Metastatic Pancreatic Carcinoma in the Ovary (tissue), 1 donor: ENCODE measurements around the gene MRPL18.

- PRO-cap: no peak
Observed at GRCh38 chr6:158783299-158784232, 35.6 kb downstream of the EZR start.

- PRO-cap: no peak
Observed at GRCh38 chr6:158807479-158808776, 11.2 kb downstream of the EZR start.

GRCh38 chr6:158907783-158908444 lies 88.7 kb upstream of the EZR start:
- PRO-cap: no peak

GRCh38 chr6:158923808-158924588 lies 76.0 kb downstream of the RSPH3 start:
- PRO-cap: unidirectional peak, plus-strand start at chr6:158924427

DNA sequence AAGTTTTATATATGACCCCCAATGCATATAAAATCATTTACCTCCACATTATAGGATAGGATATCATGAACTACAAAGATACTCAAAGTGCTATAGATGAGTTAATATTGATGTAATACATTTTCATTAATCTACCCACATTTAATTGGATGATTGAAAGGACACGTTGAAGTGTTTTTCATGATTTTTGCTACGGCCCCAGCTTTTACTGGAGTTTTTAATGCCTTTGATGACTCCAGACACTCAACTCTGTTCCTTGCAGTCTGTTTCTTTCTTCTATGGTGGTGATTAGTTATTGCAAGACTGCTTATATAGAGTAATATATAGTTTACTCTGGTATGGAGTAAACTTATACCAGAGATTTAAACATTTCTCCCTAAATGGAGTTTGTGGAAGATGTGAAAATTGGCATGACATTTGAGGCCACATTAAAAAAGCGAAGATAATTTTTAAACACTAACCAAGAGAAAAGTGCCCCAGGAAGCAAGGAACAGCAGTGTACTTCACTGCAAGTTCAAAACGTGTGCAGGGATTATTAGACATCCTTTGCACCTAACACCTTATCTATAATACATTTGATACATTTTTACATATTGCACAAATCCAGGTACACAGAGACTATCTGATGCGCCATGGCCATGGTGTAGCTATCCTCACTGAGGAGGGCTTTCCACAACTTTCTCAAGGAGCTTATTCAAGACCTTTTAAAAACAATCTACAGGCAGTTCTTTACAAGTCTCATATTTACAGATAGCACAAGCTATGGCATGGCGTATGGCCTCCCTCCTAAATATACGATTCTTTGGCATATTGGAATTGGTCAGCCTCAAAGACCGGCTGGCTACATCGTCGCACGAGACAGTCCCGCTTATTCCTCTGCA lies 9.5 kb downstream of the TAGAP start:
- PRO-cap: no peak

GRCh38 chr6:159043255-159043875 lies 1.4 kb downstream of the TAGAP start:
- PRO-cap: no peak

GRCh38 chr6:159056962-159057267 lies 12.1 kb upstream of the TAGAP start:
- PRO-cap: no peak

DNA sequence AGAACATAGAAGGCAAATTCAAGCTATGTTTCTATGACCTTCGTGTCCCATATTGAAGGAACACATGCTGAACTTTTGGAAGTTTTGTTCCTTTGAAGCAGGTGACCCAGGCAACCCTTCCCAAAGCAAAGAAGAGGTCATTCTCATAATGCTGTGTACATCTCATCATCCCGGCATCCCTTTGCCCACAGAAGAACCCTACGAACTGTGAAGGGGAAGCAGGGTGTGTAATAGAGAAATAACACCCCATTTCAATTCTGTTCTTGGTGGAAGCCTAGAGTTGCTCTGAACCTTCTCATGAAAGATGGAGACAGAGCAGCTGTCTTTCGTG lies 19.0 kb upstream of the TAGAP start:
- PRO-cap: no peak

GRCh38 chr6:159064327-159064940 lies 19.6 kb upstream of the TAGAP start:
- PRO-cap: no peak

GRCh38 chr6:159076944-159077503 lies 32.2 kb upstream of the TAGAP start:
- PRO-cap: no peak

DNA sequence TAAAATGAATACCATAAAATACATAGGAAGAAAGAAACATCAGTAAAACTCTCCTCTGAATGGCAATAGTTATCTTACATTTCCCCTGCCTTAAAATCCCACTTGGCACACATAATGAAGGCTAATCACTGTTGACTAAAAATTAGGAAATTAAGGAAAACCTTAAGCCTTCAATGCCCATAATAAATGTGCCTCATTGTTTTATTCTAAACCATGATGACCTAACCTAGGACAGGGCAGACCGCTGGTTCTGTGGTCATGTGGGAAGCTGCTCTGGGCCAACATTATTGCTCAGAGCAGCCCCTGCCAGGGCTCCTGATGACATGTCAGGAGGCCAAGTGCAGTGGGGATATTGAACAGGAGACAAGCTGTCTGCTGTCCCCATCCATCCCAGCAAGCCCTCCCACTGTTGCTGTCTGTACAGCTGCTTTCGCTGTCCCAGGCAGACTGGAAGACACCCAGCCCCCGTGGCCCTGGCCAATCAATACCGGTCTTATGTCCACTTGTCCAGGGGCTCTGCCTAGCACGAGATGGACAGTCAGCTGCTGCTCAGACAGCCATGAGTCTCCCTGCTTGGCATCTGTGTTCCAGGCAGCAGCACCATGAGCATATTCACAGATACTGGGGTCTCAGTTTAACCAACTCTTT lies 43.3 kb upstream of the FNDC1 start:
- PRO-cap: no peak

- PRO-cap: no peak
Observed at GRCh38 chr6:159655515-159655962, 37.5 kb downstream of the SOD2 start.

DNA sequence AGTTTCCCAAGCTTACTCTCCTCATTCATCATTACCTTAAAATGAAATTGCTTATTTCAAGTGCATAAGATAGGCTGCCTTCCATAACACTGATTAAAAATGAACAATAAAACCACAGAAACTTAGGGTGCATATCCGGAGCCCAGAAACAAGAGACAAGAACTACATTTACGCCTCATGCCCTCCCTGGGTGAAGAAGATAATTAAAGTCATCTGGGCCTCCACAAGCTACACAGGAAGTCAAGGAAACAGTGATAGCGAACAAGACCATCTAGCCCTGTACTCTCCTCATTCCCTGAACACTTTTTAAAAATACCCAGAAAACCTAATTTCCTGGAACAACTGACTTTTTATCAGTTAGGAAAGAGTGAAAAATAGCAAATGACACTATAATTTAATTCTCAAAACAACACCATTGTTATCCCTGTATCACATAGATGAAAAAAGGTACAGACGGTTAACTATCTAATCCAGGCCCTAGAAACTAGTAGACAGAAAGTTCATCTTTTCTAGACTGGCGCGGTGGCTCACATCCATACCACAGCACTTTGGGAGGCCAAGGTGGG lies 6.3 kb downstream of the SOD2 start:
- PRO-cap: no peak

DNA sequence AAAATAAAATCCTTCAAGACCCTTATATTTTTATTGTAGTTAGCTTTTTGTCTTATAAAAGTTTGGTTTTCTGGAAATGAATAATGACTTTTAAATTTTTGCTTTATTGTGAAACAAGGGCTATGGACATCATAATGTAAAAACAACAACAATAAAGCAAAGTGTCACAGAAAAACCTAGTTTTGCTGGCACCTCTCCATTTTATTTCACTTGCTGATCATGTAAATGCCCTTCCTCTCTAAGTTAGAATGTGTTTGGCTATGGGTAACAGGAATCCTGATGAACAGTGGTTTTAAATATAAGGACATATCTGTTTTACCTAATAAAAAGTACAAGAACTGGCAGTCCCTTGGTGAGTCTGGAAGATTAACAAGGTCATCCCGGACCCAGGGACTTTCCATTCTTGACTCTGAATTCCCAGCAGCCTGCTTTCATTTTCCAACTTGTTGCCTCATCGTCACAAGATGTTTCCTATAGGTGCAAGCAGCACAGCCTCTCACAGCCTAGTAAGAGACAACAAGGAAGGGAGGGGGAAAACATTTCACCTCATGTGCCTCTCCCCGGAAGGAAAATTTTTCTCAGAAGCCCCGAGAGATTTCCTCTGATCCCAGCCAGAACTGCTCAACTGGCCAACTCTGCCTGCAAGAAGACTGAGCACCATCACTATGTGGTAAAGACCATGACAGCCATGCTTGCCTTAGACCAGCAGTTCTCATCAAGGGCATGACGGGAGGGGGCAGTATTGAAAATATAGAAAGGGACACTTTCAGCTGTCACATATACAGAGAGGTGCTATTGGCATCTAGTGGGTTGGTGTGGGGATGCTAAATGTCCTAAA lies 11.2 kb upstream of the WTAP start:
- PRO-cap: unidirectional peak, minus-strand start at position 411 of the sequence

GRCh38 chr6:159726116-159726451 lies 1.2 kb upstream of the WTAP start:
- PRO-cap: no peak

- PRO-cap: no peak
Observed at GRCh38 chr6:159754793-159755768, 6.8 kb upstream of the ACAT2 start.

DNA sequence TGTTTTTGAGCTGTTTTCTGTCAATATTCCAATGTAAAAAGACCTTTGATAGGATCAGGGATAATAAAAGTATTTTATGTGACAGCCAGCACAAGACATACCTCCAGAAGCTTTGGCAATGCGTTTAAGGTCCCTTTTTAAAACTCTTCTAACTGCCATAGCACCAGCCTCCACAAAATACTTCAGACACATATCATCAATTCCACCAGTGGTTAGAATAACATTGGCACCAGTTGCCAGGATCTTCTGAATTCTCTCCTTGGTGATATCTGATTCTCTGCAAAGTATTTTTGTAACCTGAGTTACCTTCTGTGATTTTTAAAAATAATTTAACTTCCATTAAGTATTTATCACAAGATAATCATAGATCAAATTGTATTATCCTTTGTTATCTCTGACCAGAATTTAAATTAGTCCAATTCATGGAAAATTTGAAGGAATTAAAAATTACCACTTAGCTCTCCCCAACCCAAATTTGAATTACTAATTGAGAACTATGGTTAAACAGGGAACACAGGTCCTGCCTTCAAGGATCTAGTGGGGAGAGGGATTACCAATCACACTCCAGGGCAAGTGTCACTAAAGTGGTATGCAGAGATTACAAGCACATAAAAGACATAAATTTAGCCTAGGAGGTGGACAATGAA lies 8.4 kb downstream of the TCP1 start:
- PRO-cap: no peak

GRCh38 chr6:159783717-159784192 lies 5.6 kb downstream of the TCP1 start:
- PRO-cap: no peak

GRCh38 chr6:159790381-159790651 lies at the start of gene MRPL18:
Gene MRPL18 (plus strand): TSS chr6:159790467.
- PRO-cap: bidirectional peak, plus-strand start at chr6:159790469, minus-strand start at chr6:159790306

DNA sequence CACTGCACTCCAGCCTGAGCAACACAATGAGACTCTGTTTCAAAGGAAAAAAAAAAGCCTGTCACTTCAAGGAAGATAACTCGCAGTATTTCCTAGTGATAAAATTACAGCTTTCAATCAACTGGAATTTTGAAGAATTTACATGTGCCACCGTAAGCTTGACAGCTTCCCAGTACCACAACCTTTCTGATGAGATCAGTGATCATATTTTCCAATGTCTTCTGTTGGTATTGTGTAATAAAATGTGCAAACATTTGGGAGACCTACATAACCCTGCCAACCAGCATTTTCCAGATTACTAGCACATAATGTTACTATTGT lies 7.2 kb downstream of the PNLDC1 start:
- PRO-cap: no peak